ENCODE measurements around a stretch of chr2.

DNA sequence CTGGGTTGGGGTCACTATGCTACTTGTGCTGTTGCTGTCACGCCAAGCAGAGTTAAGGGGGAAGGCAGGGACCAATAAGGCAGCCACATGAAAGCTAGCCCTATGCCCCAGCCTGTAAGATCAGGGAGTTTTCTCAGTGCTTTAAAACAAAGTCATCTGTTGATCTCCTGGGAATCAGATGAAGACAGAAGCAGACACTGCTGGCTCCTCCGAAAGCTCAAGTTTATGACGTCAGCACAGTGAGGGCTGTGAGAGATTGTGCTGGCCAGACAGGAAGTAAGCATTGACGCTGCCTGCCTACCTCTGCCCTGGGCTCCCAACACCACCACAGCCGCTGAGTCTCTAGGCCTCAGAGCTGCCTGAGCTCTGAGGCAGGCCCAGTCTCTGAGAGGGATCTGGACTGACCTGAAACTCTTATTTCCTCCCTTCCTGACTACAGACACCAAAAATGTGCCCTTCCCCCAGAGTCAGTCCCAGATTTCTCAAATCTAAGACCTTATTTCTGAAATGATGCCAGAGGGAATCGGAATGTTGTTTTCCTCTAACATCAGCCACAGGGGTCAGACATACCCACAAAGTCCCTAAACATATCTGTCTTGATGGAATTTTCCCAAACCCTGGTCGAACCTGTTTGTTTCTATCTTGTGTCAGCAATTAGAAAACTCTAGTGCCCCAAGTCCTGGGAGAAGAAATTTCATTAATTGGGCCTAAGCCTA, 118.0 kb upstream of the EPAS1 start:
- PRO-cap: bidirectional peak, plus-strand start at position 283 of the sequence, minus-strand start at position 114 of the sequence

DNA sequence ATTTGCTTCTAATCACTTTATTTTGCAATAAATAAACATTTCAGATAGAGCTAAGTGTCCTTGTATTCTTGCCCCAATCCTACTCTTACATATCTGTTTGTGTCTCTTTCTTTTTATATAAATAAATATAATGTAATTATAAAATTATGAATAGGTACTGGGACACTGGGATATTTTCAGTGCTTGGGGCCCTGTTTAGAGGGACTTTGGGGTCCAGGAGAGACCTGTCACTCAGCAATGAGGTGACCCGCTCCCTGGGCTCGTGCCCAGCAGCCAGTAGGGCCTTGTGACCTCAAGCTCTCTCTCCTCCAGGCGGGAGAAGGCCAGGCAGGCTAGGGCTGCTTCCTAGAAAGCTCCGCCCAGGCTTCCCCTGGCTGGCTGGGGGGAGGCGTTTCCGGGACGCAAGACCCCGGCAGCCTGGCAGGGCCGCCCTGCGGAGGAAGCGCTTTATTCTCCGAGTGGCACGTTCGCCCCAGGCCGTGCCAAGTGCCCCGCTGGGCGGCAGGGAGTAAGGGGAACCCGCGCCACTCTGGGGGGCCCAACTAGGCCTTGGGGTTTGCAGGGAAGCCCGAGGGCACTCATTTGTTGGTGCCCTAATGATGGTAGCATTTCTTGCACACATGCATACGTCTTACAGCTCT, 21.3 kb upstream of the EPAS1 start:
- PRO-cap: bidirectional peak, plus-strand start at position 450 of the sequence, minus-strand start at position 309 of the sequence

- PRO-cap: no peak
These were observed 2.8 kb downstream of the EPAS1 start for GRCh38 chr2:46300097-46300401.

DNA sequence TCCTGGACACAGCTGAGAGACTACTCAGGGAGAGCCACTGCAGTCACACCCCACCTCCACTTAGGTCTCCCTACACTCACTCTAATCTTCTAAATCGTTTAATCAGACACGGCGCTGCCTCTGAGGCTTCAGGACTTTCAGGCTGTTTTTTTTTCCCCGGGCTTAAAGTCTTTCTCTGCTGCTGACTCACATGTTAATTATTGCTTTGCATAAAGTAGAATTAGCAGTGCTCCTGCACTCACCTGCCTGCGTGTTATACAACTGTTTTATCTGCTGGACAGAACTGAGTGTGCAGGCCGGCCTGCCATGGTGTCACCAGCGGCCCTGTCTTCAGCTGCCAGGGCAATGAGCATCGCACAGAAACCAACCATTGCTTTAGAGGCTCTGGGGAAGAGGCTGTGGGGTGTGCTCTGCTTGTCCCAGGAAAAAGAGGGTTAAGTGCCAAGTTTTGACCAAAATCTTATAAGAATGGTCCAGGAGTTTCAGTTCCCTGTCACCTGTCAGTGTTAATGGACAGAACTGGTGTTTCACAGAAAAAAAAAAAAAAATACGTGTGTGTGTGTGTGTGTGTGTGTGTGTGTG, 34.6 kb downstream of the EPAS1 start:
- PRO-cap: unidirectional peak, minus-strand start at position 139 of the sequence

DNA sequence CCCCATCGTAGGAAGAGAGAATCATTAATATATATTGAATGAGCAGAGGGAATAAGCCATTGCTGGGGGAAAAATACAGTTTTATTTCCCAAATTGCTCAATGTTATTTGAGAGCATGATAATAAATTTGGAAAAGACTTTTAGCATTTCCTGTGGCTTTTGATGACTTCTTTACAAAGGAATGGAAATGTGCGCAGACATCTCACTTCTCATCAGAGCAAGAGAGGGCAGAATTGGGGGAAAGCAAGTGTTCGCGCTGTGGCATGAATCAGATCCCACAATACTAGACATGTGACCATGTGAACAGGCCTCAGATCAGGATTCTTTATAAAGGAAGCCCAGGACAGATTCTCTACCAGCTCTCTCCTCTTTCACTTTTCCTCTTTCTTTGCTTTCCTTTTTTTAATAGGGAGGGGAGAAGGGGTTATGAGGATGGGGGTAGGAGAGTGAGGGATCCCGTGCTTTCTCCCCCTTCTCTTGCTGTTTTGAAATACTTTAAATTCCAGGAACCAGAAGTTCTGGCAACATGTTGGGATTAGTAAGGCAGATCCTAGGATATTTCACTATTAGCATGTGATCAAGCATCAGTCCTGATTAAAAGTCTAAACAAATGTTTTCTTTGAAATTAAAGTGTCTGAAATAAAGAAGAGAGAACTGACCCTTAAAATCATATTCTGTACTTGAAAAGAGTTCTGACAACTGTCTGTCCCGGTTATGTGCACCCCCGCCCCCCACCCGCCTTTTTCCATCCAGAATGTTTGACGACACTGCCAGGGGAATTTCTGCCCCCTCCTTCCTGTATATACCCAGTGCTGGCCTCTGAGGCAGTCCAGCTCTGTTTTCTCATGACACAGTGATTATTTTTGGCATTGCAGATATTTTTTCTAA, 37.7 kb downstream of the EPAS1 start:
- PRO-cap: bidirectional peak, plus-strand start at position 335 of the sequence, minus-strand start at position 214 of the sequence; unidirectional peak, minus-strand start at position 382 of the sequence

- PRO-cap: no peak
These were observed 69.4 kb downstream of the EPAS1 start for GRCh38 chr2:46366586-46366943.

- PRO-cap: no peak
These were observed 80.5 kb upstream of the RHOQ start for GRCh38 chr2:46461804-46462269.

GRCh38 chr2:46550425-46551241, 8.3 kb upstream of the ATP6V1E2 start:
- PRO-cap: no peak

DNA sequence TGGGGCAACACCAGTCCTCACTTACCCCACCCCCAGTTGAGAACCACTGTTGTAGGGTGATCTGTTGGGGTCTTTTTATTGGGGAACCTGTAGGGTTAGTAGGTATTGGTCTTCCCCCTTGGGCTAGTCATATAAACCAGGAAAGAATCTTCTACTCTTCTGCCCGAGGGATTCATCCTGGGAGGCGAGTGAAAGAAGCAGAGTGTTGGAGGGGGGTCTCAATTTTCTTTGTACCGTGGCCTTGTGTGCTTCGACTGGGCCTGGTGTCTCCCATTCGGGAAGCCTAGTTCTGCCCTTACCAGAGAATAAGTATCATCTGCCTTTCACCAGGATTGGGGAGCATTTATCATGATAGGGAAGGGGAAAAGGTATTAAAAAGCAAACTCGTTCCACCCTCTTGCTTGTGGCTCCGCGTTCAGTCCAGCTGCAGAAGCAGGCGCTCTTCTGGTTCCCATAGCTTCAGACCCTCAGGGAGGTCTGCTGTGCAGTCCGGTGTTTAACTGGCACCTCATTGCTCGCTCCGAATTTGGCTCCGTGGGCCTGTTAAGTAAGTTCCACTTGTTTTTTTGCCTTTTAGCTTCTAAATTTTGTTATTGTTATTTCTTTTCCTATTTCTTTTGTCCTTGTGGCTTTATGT, 17.4 kb upstream of the ATP6V1E2 start:
- PRO-cap: no peak

GRCh38 chr2:46561476-46562155, 19.2 kb upstream of the ATP6V1E2 start:
- PRO-cap: bidirectional peak, plus-strand start at chr2:46562064, minus-strand start at chr2:46561752

- PRO-cap: no peak
These were observed 26.2 kb upstream of the ATP6V1E2 start for GRCh38 chr2:46568592-46568997.

DNA sequence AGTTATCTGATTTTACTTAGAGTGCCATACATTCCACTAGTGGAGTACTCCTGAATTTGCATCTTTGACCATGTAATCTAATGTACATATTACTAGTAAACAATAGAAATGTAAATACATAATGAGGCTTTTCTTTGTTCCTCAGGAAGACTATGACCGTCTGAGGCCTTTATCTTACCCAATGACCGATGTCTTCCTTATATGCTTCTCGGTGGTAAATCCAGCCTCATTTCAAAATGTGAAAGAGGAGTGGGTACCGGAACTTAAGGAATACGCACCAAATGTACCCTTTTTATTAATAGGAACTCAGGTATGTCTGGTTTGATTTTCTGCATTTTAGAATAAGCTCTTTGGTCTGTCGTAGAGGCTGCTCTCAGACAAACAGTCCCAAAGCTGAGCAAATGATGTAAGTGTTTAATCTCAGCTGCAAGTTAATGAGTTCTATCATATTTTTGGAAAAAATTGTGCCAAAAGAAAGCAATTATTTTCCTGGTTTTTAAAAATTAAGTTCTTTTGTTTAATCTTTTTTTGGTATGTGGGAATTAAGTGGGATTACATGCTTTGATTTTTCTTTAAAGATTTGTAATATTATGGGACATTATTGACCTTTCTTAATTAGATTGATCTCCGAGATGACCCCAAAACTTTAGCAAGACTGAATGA, 33.7 kb upstream of the ATP6V1E2 start:
- PRO-cap: no peak

GRCh38 chr2:46699989-46700405, 902 bp downstream of the SOCS5 start:
- PRO-cap: no peak

DNA sequence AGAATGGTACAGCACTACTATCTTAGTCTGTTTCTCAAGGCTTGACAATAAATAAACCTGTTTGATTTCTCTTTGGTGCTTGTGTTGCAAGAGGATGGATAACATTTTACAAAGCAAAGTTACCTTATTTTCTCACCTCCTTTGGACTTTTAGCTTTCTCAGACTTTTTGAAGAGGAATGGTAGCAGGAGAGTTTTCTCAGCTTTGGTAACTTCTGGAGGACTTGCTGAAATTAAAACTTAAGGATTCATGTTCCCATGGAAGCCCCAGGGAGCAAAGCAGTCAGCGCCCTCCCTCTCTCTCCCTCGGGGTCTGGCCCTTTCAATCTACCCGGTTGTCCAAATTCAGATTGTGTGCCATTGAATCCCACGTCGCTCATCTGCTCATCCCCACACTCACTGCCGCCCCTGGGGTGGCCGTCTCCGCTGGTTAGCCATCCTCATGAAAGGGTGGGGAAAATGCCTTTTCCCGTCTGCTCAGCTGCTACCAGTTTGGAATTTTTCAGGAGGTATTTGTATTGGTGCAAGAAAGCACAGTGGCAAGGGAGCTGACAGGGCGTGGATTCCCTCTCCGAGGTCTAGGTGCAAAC, 27.2 kb downstream of the MCFD2 start:
- PRO-cap: no peak

DNA sequence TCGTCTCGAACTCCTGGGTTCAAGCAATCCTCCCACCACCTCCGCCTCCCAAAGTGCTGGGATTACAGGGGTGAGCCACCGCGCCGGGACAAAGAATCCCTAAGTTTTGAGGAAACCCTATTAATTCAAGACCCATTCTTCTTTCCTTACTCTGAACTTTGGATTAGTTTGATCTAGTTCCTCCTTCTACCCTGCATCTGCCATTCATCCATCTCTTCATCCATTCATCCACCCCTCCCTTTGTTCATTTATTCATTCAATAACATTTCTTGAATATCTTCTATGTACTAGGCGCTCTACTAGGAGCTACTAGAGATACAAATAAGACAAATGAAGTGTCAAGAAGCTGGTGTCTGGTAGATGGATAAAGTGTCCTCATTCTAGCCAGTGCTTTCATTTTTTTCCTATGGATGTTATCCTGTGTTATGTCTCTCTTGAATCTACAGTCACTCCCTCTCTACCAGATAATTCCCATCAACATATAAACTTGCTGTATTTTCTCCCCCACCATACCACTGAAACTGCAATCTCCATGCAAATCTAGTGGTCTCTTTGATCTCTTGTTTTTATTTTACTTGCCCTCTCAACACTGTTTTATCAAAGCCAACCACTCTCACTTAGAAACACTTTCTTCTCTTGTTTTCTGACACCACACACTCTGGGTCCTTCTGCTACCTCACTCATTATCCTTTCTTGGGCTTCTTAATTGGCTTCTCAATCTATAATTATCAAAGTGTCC, 1.8 kb upstream of the MCFD2 start:
- PRO-cap: no peak

- PRO-cap: no peak
These were observed 56.9 kb downstream of the TTC7A start for GRCh38 chr2:46997908-46998362.

GRCh38 chr2:47039836-47040584, 99.0 kb downstream of the TTC7A start:
- PRO-cap: no peak

DNA sequence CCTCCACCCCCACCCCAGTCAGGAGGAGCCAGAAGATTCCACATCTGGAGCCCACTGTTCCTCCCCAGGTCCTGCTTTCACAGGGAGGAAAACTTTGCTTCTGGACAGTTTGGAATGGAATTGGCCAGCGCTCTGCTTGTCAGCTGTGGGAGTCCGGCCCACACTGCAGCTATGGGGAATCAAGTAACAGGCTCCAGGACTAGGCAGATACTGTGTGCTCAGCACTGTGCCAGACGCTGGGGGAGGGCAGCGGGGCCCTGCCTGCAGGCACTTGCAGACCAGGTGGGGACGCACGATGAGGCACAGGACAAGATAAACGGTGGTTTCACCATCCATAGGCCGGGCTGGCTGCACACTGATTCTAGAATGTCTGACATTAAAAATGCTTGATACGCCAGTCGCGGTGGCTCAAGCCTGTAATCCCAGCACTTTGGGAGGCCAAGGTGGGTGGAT, 100.1 kb downstream of the TTC7A start:
- PRO-cap: no peak

GRCh38 chr2:47300647-47301049, 68.5 kb upstream of the EPCAM start:
- PRO-cap: no peak

- PRO-cap: no peak
These were observed 46.1 kb upstream of the EPCAM start for GRCh38 chr2:47322947-47323468.